AG04449 (cell line): ENCODE measurements around a stretch of chr17.

DNA sequence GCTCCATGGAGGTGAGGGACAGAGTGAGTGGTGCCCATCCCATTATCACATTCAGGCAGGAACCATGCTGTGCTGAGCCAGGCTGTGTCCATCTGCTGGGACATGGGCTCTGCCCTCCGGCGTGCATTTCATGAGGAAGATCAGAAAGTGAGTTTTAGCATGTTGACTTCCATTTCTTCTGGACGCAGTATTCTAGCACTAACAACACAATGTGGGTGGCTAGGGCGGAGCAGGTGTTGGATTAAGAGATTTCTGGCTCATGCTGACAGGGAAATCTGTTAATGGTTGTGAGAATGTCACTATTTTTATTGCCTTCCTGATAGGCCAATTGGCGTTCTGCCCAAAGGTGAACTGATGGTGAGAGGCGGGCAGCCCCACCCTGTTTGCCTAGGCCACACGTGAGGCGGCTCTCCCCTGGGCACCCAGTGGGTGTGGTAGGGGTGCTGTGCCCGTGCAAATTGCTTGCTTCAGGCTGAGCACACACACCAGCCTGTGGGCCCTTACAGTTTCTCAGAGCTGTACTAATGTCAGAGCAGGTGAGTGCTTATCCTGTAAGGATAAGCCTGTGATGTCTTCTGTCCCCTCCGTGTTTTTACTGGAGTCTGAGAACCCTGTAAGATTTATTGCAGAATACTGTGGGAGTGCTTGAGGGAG is 30.8 kb downstream of the PGS1 start:
- RRBS = no CpG with 5 or more reads among the region's 10 CpGs

DNA sequence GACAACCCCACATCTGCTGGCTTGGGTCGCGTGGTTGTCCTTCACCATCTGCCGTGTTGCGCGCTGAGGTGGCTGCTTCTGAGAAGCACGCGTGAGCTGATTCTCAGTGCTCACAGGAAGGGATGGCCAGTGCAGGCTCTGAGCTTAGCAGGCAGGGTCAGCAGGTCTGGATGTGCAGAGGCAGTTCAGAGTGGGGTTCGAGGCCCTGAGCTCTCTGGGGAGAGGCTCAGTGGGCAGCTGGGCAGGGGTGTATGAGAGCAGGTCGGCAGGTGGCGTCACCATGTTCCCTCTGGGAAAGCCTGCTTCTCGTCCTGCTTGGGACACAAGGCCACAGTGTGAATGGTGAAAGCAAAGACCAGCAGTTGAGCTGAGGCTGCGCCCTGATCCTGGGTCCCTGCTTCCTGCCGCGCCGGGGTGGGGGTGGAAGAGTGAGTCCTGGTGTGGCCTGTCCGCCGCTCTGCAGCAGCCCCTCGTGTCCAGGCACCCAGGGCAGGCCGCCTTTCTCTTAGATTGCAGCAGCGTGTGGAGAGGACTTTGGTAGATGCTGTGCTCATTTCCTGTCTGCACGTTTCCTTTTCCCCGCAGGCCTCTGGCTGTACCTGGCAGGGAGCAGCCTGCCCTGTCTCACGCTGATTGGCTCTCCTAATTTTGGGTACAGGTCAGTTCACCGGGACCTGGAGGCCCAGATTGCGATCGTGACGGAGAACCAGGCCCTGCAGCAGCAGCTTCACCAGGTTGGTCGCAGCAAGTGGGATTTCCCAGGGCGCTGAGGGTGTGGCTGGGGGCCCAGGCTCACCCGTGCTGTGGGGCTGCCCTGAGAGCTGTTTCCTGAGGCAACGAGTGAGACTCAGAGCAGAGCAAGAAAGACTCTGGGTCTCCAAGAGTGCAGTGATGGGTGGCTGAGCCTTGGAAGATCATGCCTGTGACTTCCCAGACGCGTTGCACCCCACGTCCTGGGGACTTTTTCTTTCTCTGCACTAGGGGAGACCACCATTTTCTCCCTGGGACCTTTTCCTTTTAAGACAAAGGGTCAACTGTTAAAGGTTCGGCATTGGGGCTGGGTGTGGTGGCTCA is 36.2 kb downstream of the PGS1 start:
- RRBS = no CpG with 5 or more reads among the region's 35 CpGs

- RRBS = 81% methylated on average over 2 of the region's 34 CpGs
Observed at GRCh38 chr17:78676291-78677427, 99.5 kb upstream of the DNAH17 start.

DNA sequence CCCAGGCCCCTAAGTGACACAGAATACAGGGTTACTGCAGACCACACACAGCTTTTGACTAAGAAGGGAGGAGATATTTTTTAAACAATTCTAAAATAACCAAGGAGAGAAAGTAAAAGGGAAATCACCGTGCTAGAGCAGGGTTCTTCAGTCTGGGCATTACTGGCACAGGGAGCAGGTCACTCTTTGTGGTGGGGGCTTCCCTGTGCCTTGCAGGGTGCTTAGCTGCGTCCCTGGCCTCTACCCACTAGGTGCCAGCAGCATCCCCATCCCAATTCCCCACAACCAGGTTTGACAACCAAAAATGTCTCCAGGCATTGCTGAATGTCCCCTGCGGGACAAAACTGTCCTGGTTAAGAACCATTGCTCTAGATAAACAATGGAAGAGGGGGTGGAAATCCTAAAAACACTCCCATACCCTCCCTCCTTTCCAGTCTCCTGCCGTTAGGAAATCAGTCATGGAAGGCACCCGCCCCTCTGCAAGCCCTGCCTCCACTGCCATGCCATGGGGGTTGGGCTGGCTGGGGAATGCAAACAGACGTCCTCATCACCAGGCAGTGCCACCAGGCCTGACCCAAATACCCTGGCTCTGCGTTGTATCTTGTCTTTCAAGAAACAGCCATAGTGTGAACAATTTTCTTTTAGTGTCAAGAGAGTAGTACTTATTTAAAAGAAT is 57.7 kb downstream of the CYTH1 start:
- RRBS = no CpG with 5 or more reads among the region's 7 CpGs

DNA sequence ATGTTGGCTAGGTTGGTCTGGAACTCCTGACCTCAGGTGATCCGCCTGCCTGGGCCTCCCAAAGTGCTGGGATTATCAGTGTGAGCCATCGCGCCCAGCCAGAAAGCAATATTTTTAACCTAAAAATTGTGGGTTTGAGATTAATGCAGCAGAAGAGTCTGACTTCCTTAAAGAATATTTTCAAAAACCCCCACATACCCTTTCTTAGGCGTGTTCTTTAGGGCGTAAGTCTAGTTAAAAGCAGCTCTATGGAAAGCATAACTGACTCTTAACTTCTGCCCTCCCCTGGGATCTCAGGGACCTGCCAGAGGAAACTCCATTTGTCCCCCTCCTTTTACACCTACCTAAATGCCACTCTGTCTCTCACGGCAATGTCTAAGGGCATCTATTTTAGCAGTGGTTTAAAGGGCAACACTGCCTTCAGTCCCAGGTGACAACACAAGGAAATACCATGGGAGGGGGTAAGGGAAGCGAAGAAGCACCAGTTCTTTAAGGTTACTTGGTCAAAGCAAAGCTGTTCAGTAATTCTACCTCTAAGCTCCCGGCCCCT is 47.4 kb downstream of the CYTH1 start:
- RRBS = no CpG with 5 or more reads among the region's 8 CpGs

DNA sequence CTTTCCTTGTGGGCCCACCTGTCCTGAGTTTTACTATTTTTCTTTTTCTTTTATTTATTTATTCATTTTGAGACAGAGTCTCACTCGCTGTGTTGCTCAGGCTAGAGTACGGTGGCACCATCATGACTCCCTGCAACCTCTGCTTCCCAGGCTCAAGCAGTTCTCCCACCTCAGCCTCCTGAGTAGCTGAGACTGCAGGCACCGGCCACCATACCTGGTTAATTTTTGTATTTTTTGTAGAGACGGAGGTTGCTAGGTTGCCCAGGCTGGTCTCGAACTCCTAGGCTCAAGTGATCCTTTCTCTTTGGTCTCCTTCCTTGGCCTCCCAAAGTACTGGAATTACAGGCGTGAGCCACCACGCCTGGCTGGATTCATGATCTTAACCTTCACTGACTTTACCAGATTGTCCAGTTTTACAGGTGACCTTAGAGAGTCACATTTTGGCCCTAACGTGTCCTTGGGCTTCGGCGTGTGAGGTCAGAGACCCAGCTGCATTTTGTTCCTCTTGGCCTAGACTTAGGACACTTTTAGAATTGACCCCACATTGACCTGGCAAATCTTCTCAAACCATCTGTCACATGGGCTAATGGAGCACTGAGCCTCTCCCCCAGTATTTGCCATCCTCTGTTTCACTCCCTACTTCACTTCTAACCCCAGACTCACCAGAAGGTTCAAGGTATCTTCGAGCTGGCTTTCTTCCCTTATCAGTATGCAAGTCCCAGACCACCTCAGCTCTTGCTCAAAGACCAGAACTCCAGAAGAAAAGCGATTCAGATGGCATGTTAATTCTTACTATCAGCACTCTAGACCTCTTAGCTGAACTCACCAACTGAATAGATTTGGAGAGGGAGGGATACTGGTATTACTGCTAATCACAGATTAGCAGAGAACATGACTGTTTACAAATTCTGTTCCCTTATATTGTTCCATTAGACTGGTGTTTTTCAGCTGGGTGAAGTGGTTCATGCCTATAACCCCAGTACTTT is 1.6 kb upstream of the CYTH1 start:
- RRBS = no CpG with 5 or more reads among the region's 12 CpGs

DNA sequence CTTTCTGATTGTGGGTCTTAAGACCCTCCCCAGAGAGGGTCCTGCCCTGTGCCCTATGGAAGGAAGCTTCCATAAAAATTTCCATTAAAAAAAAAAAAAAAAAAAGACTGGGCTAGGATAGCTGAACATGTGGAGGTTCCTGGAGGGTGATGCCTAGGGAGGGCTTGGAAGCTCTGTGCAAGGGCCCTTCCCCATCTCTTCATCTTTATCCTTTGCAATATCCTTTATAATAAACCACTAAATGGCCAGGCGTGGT is 3.8 kb upstream of the CYTH1 start:
- RRBS = no CpG with 5 or more reads among the region's 1 CpG

- RRBS = no CpG with 5 or more reads among the region's 13 CpGs
Observed at GRCh38 chr17:78795924-78796485, 13.9 kb upstream of the CYTH1 start.

GRCh38 chr17:78807115-78807787 is 25.2 kb upstream of the CYTH1 start:
- RRBS = no CpG with 5 or more reads among the region's 18 CpGs

GRCh38 chr17:78852662-78853493 is 12.3 kb upstream of the USP36 start:
- RRBS = no CpG with 5 or more reads among the region's 24 CpGs

DNA sequence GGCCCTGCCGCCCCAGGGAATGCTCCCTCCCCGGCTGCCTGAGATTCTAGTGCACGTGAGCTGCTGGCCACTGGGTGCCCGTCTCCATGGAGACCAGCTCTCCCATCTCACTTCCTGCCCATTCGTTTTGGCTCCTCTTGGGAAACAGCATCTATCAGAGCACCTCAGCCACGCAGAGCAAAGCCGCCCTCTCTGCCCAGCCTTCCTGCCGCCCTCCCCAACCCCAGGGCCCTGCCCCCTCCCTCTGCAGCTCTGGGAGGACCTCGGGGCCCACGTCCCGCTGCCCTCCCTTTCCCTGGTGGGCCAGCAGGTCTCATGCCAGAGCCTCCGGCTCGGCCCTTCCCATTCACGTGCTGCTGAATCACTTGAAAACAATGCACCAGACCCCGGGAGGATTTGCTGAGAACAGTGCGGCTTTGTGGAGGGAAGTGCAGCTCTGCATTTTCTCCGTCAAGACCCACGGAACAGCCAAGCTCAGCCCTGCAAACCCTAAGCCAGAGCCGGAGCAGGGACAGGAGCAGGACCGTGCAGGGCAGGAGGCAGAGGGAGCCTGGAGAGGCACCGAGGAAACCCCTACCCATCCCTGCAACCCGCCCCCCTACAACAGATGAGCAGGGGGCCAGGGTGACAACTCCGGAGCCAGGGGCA is 19.3 kb downstream of the CEP295NL start:
- RRBS = 2% methylated on average over 6 of the region's 23 CpGs

- RRBS = no CpG with 5 or more reads among the region's 23 CpGs
Observed at GRCh38 chr17:78891816-78892469, 11.1 kb downstream of the CEP295NL start.

GRCh38 chr17:78922777-78923268 is 2.4 kb downstream of the TIMP2 start:
- RRBS = no CpG with 5 or more reads among the region's 9 CpGs

- RRBS = 84% methylated on average over 2 of the region's 5 CpGs
Observed at GRCh38 chr17:78958440-78958889, 21.3 kb downstream of the LGALS3BP start.

DNA sequence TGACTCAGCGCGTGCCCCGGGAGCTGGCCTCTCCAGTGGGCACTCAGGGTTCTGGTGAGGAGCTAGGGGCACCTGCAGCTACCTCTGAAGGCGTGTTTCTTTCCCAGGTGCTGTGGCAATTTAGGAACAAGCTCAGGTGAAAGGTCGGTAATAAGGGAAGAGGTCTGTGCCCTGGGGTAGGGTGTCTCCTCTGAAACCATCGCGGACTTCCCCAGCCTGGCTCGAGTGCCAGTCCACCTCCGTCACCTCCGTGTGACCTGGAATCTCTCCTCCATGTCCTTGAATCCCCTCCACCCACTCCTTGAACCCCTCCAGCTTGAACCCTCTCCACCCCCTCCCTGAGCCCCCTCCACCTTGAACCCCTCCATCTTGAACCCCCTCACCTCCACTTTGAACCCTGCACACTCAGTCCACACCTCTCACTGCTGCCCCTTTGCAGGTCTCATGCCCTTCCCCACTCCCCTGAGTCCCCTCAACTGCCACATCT is 51.6 kb upstream of the ENPP7 start:
- RRBS = no CpG with 5 or more reads among the region's 10 CpGs

- RRBS = no CpG with 5 or more reads among the region's 64 CpGs
Observed at GRCh38 chr17:79793034-79794182, 3.5 kb downstream of the CBX8 start.

- RRBS = 2% methylated on average over 10 of the region's 25 CpGs
Observed at GRCh38 chr17:79813543-79813746, 16.6 kb upstream of the CBX8 start.

DNA sequence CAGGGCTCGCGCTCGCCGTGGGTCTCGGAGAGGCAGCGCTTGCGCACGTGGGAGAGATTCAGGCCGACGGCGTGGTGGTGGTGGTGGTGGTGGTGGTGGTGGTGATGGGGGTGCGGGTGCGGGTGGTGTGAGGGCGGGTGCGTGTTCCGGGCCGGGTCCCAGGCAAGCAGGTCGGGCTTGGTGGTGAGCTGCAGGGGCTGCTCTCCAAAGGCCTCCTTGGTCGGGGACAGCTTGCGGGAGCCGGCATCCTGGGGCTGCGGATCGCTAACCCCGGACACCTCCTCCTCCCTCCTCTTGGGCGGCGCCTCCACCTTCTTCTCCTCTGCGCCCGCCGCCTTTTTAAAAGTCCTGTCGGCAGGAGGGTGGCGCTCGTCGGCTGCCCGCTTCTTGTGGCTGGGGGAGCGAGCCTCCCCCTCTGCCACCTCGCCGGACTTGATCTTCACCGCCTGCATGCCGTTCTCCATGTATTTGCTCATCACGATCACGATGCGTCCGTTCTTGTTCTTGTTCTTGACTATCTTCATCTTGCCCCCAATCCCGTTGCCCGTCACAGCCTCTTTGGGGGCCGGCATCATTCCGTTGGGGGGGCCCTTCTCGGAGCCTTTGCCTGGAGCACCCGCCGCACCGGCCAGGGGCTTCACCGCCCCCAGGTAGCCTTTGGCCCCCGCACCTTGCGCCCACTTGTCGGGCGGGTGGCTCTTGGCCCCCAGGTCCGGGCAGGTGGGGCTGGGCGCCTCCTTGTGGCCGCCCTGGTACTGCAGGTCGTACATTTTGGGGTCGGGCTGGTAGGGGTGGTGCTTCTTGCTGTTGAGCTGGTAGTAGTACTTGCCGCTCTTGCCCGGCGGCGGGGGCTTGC is 4.6 kb downstream of the CBX4 start:
- RRBS = 75% methylated on average over 15 of the region's 65 CpGs

GRCh38 chr17:79836588-79837222 is 2.5 kb downstream of the CBX4 start:
- RRBS = 44% methylated on average over 6 of the region's 29 CpGs

GRCh38 chr17:79844761-79845580 is 5.7 kb upstream of the CBX4 start:
- RRBS = 3% methylated on average over 9 of the region's 40 CpGs